Umbilical cord (tissue), 2 donors: ENCODE measurements around a stretch of chr22.

- RAMPAGE, long total RNA, result no peak
Measured at GRCh38 chr22:41560042-41560678, 650 bp upstream of the CSDC2 start.

- RAMPAGE, long total RNA, result no peak
Measured at GRCh38 chr22:41663554-41664391, 24.9 kb downstream of the SNU13 start.

DNA sequence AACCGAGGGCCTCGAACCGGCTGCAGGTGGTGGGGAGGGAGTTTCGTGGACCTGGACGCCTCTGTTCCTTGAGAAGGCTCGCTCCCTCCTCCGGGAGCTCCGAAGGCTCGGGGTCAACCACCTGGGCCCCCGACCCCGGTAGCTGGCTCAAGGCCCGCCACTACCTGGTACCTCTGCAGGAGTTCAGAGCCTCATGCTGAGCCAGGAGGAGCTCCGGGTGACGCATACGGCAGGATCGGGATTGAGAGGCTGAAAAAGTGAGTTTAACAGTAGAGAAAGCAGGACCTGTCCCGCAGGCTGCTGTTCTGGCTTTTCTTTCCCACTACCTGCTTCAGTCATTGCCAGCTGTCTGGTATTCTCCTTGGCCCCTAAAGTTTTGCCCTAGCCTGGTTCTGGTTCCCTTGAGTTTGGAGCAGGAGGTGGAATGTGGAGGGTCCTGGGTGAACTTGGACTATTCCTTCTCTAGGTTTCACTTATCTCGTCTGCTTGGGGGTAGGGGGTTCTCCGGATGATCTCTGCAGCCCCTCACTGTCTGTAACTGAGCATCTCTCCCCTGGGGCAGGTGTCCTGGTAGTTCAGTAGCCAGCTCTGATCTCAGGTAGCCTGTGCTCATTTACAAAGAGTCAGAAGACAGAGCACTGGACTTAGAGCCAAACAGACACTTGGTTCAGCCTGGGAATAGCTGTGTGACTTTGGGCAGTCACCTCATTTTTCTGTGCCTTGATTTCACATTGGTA is 509 bp downstream of the CCDC134 start:
- RAMPAGE, long total RNA, result no peak

- RAMPAGE, long total RNA, result no peak
Measured at GRCh38 chr22:41855984-41856975, 23.4 kb downstream of the SREBF2 start.

GRCh38 chr22:42085484-42086547 is 4.8 kb downstream of the NDUFA6 start:
- RAMPAGE, long total RNA, result no peak

- RAMPAGE, long total RNA, result no peak
Measured at GRCh38 chr22:42089623-42090088, 916 bp downstream of the NDUFA6 start.

GRCh38 chr22:42180298-42181239 is 50.0 kb upstream of the CYP2D6 start:
- RAMPAGE, long total RNA, result no peak

DNA sequence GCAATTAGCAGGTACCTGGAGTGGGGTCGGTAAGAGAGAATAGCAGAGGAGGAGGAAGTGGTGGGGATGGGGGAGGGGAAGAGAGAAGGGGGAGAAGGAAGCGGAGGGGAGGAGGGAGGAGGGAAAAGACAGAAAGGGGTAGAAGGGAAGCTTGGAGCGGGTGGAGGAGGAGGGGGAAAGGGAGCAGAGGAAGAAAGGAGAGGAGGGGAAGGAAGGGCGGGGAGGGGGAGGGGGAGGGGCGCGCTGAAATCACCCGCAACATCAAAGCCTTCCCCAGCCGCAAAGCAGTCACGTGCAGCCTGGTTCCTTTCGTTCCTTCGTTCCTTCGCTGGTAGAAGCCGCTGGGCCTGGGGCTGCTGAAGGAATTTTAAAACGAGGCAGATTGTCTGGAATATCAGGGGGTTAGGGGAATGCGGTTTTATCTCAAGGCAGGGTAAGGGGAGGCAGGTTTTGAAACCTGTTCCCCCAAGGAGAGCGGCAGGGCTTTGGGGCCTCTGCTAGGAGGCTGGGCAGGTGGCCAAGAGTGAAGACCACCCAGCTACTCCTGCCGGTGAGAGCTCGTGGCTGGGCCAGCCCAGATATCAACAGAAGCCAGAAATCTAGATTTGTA is 29.4 kb upstream of the TCF20 start:
- RAMPAGE, long total RNA, result no peak

DNA sequence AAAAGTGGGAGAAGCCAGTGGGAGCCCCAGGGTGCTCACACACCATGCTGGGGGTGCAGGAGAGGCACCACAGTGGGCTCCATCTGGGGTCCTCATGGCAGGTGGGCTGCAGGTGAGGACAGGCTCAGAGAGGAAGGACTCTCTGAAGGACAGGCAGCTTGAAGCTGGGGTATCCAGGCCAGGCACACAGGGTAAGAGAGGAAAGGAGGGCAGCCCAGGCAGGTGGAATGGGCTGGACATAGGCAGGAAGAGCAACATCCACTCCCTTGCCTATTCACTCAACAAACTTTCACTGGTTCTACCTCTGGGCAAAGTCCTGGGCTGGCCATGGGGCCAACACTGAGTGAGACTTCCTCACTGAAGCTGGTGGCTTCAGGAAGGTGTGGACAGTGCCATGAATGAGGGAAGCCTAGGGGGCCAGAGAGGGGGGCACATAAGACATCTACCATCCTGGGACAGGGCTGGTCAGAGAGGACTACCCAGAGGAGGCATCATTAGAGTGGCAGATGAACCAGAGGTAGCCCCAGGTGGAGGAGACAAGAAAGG is 44.9 kb upstream of the TCF20 start:
- RAMPAGE, long total RNA, result no peak

DNA sequence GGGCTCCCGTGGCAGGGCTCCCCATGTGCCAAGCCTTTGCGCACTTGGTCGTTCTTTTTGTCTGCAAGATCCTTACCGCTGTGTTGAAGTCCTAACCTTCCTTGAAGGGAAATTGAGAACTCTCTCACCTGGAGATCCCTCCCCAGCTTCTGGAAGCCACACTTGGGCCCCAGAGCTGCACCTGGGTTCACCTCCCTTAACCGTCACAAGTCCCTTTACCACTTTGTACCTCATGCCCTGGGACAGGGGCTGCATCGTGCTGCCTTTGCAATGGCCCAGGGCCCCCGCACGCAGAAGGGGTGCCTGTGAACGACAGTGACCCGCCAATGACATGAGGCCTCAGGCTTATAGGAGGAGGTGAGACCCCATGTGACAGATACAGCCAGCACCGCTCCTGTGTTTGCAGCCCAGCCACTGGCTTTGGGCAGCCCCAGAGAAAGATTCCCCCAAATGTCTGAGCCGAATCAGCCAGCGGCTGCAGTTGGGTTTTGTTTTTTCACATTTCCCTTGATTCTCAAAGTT is 77.7 kb upstream of the TCF20 start:
- RAMPAGE, long total RNA, result no peak

GRCh38 chr22:42396462-42397196 is 35.6 kb downstream of the NFAM1 start:
- RAMPAGE, long total RNA, result no peak

- RAMPAGE, long total RNA, result no peak
Measured at GRCh38 chr22:42577670-42578179, 24.0 kb downstream of the SERHL2 start.

DNA sequence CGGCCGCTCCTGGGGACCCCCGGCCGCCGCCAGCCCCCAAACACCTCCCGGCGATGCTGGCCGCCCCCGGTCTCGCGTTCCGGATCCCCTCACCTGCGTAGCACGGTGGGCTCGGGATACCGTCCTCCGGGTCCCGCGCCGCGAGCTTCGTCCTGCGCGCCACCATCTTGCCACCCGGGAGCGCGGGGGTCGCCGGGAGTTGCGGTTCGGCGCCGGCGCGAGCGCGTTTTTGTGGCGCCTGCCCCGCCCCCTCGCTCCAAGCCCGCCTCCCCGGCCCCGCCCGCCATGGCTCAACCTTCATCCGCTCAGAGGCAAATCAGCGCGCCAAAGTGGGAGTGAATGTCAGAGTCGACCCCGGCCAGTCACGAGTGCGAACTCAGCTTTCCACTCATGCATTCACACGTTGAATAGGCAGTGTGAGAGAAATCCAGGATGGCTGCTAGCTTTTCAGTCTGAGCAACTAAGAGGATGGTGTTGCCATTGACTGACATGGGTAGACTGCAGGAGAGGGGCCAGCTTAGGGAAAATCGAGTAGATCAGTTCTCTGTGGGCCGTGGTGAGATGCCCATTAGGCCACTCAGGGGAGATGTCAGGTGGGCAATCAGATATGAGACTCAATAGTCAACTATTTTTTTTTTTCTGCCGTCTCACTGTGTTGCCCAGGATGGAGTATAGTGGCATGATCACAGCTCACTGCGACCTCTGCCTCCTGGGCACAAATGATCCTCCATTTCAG is 28.2 kb downstream of the SERHL2 start:
- RAMPAGE, long total RNA, result start-site peak on the minus strand centred at position 183 of the sequence, 23 bp wide, 27 and 54 reads in 2 replicates

GRCh38 chr22:42721122-42721405 is 394 bp upstream of the A4GALT start:
- RAMPAGE, long total RNA, result no peak

GRCh38 chr22:42903445-42904246 is 46.6 kb upstream of the ARFGAP3 start:
- RAMPAGE, long total RNA, result no peak

DNA sequence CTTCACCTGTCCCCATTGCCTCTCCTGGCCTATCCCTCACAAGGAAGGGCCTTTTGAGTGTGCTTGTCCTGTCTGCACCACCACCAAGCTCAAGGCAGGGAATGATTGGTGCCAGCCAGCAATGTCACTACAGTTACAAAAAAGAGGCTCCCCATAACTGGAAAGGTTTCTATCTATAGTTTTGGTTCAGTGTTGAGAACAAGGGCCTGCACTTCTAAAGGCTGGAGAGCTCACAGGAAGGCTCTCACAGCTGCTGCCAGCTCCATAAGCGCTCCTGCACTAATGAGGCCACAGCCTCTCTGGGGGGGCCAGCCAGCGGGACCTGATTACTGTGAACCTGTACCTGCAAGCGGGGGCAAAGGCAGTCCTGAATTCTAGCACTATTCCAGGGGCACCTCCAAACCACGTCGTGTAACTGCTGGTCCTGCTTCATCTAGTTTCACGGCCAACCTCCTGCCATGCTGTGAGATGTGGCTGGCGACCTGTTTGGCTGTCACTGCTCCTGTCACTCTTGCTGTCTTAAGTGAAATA is 53.1 kb upstream of the ARFGAP3 start:
- RAMPAGE, long total RNA, result no peak

DNA sequence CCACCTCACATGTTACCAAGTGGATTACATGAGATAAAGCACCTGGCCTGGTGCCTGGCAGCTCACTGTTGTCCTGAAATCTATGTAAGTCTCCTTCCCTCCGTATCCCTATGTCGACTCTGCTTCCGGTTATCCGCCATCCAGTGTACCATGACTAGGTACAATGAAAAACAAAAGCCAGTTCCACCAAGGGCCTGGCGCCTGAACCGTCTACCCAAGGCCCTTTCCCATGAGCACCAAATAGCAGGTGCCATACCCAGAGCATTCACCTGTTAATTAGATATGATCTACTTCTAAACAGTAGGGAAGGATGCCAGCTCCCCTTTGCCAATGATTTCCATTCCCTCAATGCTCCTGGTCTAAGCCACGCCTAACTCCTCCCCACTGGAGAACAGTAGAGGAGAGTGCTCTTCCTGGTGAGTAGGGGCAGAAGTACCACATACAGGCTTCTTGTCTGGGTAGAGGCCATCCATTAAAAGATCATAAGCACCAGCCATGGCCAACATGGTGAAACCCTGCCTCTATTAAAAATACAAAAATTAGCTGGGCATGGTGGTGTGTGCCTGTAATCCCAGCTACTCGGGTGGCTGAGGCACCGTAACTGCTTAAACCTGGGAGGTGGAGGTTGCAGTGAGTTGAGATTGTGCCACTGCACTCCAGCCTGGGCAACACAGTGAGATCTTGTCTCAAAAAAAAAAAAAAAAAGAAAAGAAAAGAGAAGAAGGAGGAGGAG is 40.7 kb downstream of the PACSIN2 start:
- RAMPAGE, long total RNA, result no peak

- RAMPAGE, long total RNA, result no peak
Measured at GRCh38 chr22:43013229-43013666, 1.7 kb downstream of the PACSIN2 start.

- RAMPAGE, long total RNA, result no peak
Measured at GRCh38 chr22:43024984-43025484, 10.1 kb upstream of the PACSIN2 start.

- RAMPAGE, long total RNA, result no peak
Measured at GRCh38 chr22:43042560-43042908, 27.6 kb upstream of the PACSIN2 start.